Choroid plexus epithelial cell (primary cell): ENCODE measurements around a stretch of chr14.

DNA sequence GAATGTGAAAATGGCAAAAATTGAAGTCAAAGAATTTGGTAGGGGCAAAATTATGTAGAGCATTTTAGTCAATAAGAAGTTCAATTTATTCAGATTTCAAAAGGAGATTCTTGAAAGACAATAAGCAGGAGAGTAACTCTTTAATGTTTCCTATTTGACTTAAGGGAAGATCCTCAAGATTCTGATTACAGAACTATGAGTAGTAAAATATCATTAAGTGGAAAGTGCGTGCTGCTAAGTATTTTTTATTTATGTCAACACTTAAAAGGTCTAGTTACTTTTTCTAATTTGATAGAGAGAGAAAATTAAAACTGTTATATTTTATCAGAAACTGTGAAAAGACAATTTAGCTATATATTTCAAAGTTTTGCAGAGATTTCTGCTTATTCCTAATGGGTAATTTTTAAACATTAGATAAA lies 6.6 kb downstream of the OR4N5 start:
- RRBS = no CpG with 5 or more reads among the region's 1 CpG

DNA sequence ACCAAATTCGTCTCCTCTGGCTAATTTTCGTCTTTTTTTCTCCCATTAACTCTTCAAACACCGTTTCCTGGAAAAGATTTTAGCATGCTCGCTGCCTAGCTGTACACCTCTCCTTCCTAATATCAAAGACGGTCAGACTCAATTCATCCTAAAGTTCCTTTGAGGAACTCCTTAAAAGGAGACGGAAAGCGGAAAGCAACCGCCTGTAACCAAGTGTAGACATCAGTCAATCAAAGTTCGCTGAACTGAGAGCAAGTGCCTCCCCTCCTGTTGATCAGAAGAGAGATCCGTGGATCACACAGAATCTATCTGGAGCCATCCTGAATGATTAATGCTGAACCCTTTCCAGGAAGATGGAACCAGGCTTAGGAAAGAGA lies 411 bp upstream of the TEP1 start:
- RRBS = no CpG with 5 or more reads among the region's 10 CpGs

- RRBS = no CpG with 5 or more reads among the region's 3 CpGs
These were observed 6.0 kb upstream of the TEP1 start for GRCh38 chr14:20419267-20419772.

GRCh38 chr14:20434526-20435902 lies 952 bp downstream of the KLHL33 start:
- RRBS = 0% methylated on average over 2 of the region's 54 CpGs

GRCh38 chr14:20476573-20477755 lies 7.8 kb downstream of the PNP start:
- RRBS = no CpG with 5 or more reads among the region's 6 CpGs

DNA sequence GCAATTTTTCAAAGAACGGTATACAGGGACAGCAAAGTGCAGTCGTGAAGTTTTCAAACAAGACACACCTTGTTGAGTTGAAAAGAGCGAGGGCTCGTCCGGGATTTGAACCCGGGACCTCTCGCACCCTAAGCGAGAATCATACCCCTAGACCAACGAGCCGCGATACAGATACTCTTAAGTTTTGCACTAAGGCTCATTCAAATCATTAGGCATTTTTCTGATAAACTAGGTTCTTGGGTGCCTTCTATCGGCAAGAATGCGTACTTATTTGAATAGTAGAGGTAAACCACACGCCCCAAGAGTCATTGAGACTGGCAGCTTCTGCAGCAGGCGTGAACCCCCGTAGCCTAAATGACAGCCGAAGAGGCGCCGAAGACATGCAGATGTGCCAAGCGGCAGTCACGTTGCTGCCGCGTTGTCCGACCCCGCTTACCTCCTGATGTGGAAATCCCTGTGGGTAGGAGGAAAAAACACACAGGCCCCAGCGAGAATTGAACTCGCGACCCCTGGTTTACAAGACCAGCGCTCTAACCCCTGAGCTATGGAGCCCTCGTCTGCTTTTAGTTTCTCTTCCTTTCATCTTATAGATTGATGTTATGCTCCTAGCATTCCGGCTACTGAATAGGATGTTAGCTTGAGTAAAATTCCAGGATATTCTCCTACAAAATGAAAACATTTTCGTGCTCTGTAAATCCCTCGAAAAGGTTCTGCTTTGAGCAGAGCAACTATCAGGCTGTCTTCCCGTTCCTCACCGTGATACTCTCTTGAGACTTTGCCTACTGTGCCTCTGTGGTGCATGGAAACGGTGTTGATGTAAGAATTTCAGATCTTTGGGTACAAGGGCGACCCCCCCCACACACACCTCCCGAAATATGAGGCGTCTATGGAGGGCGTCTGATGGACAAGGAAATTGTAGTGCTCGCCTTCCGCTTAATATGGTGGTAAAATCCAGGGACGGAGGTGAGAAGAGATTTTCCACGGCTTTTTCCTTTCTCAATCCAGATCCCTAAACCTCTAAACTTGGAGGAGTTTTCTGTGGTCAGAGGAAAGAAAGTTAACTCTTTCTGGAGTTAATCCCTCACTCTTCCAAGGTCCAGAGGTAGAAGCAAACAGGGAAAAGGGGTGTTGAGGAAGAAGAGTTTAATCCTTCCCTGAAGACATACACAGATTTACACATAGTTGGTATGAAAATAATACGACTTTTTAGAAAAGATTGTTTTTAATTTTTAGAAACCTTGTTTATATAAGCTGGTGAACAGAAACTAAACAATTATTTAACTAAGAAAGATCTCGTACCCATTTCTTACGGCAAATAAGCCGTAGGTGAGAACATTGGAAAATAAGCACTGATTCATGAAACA lies 22.6 kb upstream of the RNASE12 start:
- RRBS = no CpG with 5 or more reads among the region's 48 CpGs

- RRBS = no CpG with 5 or more reads among the region's 34 CpGs
These were observed 8.7 kb downstream of the OR6S1 start for GRCh38 chr14:20632705-20633311.

GRCh38 chr14:20652863-20653620 lies 11.6 kb upstream of the OR6S1 start:
- RRBS = 2% methylated on average over 1 of the region's 31 CpGs

DNA sequence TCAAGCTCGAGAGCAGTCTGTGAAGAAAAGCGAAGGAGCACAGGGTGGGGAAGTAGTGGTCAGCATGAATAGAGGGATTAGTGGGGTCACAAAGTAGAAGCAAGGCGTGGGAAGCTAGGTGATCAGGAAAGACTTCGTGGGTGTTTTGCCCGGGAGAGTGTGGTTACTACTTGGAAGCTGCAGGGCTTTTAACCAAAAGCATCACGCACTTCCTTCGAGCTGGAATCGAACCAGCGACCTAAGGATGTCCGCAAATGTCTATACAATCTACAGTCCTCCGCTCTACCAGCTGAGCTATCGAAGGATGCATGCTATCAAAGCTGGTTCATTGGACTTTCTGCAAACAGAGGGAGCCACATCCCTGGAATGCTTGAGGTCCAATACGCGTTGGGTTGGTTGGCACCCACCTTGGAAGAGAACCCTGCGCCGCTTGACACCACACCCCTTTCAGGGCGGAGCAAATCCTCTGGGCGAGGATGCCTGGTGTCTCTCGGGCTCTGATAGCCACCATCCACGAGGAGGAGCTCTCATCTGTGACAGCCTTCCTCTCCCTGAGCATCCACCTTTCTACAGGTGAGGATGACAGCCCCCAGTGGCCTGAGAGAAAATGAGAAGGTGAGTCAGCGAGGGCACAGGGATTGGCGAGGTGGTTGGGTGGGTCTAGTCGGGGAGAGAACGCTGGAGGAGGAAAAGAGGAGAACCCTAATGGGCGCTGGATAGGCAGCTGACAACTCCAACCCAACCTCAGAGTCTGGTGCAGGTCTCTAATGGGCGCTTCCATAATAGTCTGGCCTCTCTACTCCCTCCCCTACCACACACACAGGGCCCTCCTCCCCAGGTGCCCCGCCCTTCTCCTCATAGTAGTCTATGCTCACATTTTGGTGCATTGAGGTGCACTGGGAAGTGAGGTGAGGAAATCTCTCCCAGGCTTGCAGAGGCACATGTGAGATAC lies 16.0 kb upstream of the OR6S1 start:
- RRBS = no CpG with 5 or more reads among the region's 27 CpGs

DNA sequence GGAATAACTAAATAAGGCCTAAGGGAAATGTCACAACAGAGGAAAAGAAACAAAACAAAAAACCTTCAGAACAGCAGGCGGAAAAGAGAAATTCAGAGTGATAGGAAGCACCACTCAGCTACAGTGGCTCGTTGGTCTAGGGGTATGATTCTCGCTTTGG lies 589 bp upstream of the RNASE4 start:
- RRBS = no CpG with 5 or more reads among the region's 3 CpGs

- RRBS = 2% methylated on average over 5 of the region's 72 CpGs
These were observed 586 bp upstream of the NDRG2 start for GRCh38 chr14:21025136-21026157.

DNA sequence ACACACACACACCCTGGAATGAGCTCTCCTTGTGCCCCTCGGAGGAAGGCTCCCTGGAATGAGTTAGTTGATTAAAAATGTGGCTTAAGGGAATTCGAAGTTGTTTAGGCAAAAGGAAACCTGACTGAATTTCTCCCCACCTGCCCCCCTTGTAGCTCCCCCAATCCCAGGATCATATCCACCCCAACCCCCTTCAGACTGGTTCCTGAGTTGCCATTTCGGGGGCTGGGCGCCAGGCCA lies 1.2 kb upstream of the NDRG2 start:
- RRBS = no CpG with 5 or more reads among the region's 4 CpGs

DNA sequence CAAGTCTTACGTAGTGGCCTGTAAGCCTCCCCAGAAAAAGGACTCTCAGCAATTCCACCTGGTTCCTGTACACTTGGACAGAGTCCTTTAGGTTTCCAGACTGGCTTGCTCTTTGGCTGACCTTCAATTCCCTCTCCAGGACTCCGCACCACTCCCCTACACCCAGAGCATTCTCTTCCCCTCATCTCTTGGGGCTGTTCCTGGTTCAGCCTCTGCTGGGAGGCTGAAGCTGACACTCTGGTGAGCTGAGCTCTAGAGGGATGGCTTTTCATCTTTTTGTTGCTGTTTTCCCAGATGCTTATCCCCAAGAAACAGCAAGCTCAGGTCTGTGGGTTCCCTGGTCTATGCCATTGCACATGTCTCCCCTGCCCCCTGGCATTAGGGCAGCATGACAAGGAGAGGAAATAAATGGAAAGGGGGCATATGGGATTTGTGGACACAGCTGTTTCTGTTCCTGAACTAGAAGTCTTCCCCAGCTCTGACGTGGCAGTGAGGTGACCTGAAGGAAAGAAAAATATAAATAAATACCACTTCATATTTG lies 1.3 kb downstream of the RNASE7 start:
- RRBS = no CpG with 5 or more reads among the region's 3 CpGs

DNA sequence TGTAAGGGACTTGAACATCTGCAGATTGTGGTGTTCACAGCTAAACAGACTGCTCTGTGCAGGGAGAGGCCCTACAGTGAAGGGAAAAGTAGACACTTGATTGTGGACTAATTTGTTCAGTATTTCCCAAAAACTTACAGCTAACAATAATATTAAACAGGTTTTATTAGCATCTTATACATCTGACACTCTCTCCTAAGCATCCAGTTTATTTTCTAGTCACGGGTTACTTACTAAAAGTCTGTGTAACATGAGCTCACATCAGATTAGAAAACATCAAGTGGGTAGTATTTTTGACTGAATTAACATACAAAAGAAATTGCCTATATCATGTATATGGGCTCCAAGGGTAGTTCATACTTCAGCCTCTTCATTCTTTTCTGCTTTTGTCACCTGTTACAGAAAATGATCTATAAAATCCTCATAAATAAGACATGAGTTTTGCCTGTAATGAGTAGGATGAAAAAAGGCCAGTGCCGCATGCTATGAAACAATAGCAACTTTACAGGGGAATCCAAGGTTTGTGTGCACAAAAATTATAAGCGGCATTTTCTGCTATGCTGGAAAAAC lies 53.5 kb upstream of the OR5AU1 start:
- RRBS = no CpG with 5 or more reads among the region's 3 CpGs

DNA sequence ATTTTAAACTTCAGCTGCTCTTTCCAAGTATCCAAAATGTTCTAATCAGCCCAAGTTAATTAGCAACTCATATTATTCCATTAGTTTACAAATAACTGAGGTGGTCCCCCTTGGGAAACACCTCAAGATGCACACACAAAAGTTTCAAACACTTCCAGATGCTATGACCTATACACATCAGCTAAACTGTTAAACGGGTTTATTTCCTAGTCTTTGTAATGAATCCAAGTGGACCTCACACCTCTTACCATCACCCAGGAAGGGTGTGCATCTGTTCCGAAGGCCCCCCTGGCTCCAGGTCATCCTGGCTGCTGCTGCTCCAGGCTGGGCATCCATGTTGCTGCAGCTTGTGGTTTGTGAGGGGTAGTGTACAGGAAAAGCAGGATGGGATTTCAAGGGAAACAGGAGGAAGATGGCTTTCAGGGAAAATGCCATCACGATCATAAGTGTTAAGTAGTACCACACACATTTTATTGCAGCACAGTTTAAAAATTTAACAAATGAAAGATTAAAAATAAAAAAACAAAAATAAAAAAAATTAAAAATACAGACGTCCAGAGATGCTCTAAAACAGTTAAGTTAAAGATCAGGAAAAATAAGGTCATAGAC lies 6.8 kb downstream of the HNRNPC start:
- RRBS = no CpG with 5 or more reads among the region's 4 CpGs

GRCh38 chr14:21385125-21385633 lies 1.4 kb upstream of the SUPT16H start:
- RRBS = no CpG with 5 or more reads among the region's 4 CpGs

DNA sequence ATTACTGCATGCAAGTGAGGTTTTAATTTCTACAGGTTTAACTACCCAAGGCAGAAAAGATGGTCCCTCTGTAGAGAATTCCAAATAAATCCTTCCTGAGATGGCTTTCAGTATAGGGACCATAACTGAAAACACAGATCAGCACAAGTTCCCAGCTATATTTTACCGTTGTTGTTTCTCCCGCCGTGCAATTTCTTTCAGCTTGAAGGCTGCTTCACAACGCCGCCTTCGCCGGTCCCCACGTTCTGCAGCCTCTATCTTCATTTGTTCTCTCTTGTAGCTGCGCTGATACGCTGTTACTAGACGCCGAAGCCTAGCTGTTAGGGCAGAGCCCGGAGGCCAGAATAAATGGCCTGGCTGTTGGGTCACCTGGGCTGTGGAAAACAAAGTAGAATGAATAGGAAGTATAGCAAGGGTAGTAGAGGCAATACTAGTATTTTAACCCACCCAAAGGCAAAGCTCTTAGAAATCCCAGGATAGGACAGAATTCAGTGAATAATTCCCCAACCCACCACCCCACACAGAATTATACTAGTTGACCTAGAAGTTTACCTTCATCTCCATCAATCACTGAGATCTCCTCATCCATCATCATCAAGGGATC lies 11.0 kb upstream of the SUPT16H start:
- RRBS = 94% methylated on average over 5 of the region's 13 CpGs

GRCh38 chr14:21409751-21410236 lies 26.0 kb upstream of the SUPT16H start:
- RRBS = no CpG with 5 or more reads among the region's 5 CpGs

DNA sequence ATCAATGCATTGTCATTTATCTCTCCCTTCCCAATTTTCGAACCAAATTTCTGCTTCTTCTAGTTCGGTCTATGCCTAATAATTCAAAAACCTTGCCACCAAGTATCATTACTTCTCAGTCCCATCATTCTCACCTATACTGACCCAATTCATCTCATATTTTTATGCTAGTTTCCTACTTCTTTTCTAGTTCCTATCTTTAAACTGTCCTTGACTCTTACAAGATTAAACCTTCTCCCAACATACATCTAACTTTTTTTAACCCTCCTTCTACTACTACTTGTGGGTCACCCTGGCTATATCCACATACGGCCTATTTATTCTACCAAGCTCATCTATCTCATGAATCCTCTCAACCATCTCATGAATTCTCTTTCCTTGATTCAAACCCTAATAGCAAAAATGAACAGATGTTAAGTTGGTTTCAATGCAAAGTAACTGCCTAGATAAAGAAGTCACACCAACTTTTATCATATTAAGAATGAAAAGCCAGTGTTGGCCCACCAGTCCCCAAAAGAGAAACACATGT lies 21.3 kb downstream of the CHD8 start:
- RRBS = no CpG with 5 or more reads among the region's 3 CpGs